Measurements from ENCODE around the genes C5orf46 and SH3TC2.

- PRO-cap, 2 experiments = no peak in any of the 2 experiments
These were observed at the start of gene C5orf46 for GRCh38 chr5:147906253-147906907. Gene C5orf46 (minus strand): TSS chr5:147906538.

DNA sequence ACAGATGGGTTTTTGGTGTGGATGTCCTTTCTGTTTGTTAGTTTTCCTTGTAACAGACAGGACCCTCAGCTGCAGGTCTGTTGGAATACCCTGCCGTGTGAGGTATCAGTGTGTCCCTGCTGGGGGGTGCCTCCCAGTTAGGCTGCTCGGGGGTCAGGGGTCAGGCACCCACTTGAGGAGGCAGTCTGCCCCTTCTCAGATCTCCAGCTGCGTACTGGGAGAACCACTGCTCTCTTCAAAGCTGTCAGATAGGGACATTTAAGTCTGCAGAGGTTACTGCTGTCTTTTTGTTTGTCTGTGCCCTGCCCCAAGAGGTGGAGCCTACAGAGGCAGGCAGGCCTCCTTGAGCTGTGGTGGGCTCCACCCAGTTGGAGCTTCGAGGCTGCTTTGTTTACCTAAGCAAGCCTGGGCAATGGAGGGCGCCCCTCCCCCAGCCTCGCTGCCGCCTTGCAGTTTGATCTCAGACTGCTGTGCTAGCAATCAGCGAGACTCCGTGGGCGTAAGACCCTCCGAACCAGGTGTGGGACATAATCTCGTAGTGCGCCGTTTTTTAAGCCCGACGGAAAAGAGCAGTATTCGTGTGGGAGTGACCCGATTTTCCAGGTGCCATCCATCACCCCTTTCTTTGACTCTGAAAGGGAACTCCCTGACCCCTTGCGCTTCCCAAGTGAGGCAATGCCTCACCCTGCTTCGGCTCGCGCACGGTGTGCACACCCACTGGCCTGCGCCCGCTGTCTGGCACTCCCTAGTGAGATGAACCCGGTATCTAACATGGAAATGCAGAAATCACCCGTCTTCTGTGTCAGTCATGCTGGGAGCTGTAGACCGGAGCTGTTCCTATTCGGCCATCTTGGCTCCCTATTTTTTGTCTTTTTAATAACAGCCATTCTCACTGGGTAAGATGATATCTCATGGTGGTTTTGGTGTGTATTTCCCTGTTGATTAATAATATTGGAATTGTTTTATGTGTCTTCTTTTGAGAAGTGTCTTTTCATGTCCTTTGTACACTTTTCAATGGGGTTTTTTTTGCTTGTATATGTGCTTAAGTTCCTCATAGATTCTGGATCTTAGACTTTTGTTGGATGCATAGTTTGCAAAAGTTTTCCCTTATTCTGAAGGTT is 40.3 kb upstream of the C5orf46 start:
- PRO-cap, 2 experiments = no peak in any of the 2 experiments

DNA sequence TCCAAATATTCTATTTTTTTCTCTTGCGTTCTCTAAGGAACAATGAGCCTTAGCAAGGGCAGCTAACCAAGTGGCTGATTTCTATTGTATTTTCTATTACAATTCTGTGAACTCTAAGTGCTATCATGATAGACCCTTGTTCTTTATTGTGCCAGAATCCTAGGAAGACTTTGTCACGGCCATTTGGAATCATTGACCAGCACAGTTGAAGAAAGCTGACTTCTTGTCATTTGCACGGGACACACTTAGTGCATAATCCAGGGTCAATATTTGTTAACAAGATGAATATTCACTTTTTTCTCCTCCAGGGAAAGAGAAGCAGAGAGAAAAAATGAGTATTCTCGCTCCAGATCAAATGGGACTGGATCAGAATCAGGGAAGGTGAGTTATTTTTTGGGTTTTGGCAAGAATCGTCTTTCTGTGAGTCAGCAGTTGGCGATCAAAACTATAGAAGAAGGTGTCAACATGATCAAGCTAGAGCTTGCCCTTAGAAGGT is 49.6 kb upstream of the SPINK14 start:
- PRO-cap, 2 experiments = no peak in any of the 2 experiments

- PRO-cap, 2 experiments = no peak in any of the 2 experiments
These were observed 600 bp downstream of the FBXO38 start for GRCh38 chr5:148384103-148385013.

GRCh38 chr5:148962828-148963201 is 100.0 kb downstream of the SH3TC2 start:
- PRO-cap, 2 experiments = no peak in any of the 2 experiments

GRCh38 chr5:148970265-148970572 is 92.6 kb downstream of the SH3TC2 start:
- PRO-cap, 2 experiments = no peak in any of the 2 experiments

- PRO-cap, 2 experiments = no peak in any of the 2 experiments
These were observed 78.6 kb downstream of the SH3TC2 start for GRCh38 chr5:148984218-148984656.

DNA sequence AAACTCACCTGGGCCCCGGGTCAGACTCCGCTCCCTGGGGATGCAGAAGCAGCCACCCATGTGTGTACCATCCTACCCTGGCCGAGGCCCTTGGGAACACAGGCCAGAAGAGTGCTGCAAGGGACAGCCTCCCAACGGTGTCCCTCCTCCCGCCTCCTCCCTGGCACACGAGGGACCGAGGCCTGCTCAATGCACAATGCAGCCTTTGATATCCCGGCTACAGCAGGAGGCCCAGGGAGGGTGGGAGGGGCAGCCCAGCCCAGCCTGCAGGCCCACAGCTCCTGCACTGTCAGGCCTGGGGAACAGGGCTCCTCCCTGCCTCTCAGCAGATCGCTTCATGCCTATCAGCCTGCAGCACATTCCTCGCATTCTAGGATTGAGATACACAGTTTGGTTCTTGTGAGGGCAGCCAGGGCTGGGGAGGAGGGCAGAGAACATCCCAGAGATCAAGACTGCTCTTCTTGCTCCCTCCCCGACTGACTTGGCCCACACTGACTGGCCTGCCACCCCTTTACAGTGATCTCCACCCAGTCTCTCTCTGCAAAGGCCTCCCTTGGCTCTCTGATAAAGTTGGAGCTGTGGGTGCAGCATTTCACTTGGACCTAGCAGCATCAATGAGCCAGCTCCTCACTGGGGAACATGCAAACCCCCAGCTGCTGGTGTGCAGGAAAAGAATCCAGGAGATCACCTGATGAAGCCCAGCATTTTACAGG is at the start of gene SH3TC2:
SH3TC2 (minus strand) TSS at position 100 of the 713 bp plus-strand sequence.
- PRO-cap, 2 experiments = peak in 1 of 2 experiments; most common plus-strand start position 286 of the sequence (in 1); most common minus-strand start position 92 of the sequence (in 1)

DNA sequence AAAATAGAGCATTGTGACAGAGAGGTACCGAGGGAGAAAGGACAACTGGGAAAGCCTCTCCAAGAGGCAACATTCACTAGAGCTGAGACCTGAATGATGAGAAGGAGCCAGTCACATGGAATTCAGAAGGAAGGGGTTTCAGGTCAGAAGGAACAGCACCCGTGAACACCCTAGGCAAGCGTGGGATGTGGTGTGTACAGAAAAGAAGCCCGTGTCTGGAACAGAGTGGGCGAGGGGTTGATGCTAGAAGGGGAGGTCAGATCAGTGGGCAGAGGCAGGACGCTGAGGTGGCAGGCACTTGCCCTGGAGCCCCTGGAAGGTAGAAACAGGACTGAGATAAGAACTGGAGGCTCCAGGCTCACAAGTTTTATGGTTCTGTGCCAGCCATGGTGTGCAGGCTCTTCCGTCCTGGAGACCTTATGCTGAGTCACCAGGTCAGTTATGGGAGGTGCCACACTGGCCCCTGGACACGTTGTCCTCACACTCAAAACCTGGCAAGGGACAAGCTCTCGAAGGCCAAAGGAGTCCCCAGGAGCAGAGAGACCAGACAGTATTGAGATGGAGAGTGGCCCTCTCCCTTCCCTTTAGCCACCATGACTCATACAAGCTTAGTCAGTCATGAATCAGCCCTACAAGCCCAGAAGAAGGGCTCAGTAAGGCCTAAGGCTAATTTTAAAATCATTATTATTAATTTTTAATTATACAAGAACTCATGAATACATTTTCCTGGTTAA is 7.0 kb upstream of the ABLIM3 start:
- PRO-cap, 2 experiments = no peak in any of the 2 experiments

- PRO-cap, 2 experiments = no peak in any of the 2 experiments
These were observed 12.4 kb downstream of the ABLIM3 start for GRCh38 chr5:149153285-149154486.

DNA sequence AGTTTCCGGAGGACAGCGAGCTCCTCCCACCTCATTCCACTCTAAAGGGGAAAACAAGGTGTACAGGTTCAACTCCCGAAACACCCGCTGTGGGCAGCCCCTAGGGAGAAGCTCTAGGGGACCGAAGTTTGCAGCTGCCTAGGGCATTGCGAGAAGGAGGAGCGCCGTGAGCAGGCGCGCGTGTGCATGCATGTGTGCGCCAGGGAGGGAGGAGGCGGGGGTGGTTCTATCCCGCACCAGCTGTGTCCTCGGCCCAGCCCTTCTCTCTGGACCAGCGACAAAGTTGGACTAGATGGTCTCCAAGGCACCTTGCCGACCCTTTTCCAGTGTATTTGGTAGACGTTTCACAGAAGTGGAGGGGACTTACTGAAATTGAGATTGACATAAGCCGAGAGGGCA is 610 bp downstream of the AFAP1L1 start:
- PRO-cap, 2 experiments = no peak in any of the 2 experiments

- PRO-cap, 2 experiments = no peak in any of the 2 experiments
These were observed 9.1 kb downstream of the AFAP1L1 start for GRCh38 chr5:149280610-149281247.

- PRO-cap, 2 experiments = no peak in any of the 2 experiments
These were observed 568 bp upstream of the GRPEL2 start for GRCh38 chr5:149344755-149345106.

GRCh38 chr5:149368145-149368927 is 10.5 kb downstream of the PCYOX1L start:
- PRO-cap, 2 experiments = no peak in any of the 2 experiments

DNA sequence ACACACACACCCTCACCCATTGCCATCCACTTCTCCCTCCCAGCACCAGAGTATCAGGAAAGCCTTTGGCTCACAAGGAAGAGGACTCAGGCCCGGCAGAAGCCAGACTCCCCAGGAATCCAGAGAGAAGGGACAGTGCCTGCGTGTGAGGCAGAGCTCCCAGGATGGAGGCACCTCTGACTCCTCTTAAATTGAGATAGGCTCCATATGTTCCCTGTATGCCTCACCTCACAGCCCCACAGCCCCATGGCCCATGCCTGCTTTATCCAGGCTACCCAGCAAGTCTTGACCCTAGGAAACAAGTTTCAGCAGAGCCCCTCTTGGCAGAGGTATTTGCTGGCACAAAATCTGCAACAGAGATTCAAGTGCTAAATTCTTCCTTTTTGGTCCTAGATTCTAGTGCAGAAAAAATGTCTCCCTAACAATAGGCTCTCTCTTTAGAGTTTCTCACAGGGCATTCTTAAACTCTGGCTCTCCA is 726 bp downstream of the IL17B start:
- PRO-cap, 2 experiments = no peak in any of the 2 experiments

DNA sequence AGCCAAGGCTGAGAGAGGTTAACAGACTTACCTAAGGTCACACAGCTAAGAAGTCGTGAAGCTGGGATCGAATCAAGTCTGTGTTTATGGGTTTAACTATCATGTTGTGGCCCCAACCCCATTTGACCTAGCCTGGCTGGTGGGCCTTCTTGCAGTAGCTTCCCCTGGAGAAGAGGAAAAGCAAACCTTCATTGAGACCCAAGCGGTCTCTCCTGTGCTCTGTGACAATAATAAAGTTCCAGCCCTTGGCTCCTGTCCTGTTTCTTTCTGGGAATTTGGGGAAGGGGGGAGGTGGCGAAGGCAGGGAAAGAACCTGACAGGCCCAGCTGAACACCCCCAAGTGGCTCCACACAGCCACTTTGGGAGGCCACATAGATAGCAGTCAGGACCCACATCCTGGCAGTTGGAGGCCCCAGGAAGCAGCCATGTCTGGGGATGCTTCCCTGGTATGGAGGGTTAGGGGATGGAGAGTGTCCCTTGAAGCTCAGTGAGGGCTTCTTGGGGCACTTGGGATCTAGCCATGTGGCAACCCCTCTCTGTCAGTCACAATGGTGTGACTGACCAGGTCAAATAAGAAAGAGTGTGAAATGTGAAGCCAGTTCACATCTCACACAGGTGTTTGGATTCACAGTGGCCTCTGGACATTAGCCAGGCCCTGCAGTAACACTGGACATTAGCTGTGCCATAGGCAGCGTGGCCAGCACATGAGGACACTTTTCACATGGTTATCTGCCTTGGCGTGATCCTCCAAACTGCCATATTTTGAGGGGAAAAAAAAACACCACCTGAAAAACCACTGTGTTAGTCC is 53.7 kb upstream of the IL17B start:
- PRO-cap, 2 experiments = no peak in any of the 2 experiments

- PRO-cap, 2 experiments = no peak in any of the 2 experiments
These were observed 63.6 kb upstream of the IL17B start for GRCh38 chr5:149442456-149443253.

DNA sequence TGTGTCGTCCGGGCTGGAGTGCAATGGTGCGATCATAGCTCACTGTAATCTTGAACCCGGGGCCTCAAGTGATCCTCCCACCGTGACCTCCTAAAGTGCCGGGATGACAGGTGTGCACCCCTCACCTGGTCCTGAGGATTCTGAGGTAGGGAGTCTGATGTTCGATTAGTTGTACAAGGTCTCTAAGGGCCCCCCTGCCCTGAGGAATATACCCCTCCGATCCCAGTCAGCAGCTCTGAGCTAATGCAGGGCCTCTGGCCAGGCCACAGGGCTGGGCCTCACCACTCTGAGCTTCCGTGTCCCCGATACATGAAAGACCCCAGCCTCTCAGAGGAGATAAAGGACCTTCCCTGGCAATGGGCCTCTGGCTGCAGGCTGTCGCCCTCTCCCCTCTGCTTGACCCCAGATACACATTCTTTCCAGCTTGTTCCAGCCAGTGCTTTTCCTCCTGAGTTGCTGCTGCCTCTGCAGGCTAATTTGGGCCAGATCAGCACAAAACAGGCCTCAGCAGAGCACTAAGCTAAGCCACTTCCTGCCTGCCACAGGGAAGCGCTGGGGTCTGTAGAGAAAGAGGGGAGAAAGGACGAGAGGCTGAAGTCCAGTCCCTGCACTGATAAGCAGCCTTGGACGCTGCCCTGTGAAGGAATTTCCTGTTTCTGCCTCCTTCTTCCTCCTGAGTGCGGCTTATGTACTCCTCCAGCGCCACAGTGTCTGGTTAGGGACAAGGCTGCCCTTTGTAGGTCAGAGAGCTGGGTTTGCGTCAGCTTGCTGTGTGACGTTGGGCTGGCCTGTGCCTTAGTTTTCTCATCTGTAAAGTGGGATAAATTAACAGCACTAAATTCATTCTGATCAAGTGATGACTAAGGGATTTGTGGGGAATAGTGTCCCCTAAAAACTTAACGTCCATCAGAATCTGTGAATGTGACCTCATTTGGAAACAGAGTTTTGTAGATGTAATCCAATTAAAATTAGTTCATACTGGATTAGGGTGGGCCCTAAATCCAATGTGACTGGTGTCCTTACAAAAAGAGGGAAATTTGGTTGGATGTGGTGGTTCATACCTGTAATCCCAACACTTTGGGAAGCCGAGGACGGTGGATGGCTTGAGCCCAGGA is 73.1 kb upstream of the IL17B start:
- PRO-cap, 2 experiments = no peak in any of the 2 experiments

DNA sequence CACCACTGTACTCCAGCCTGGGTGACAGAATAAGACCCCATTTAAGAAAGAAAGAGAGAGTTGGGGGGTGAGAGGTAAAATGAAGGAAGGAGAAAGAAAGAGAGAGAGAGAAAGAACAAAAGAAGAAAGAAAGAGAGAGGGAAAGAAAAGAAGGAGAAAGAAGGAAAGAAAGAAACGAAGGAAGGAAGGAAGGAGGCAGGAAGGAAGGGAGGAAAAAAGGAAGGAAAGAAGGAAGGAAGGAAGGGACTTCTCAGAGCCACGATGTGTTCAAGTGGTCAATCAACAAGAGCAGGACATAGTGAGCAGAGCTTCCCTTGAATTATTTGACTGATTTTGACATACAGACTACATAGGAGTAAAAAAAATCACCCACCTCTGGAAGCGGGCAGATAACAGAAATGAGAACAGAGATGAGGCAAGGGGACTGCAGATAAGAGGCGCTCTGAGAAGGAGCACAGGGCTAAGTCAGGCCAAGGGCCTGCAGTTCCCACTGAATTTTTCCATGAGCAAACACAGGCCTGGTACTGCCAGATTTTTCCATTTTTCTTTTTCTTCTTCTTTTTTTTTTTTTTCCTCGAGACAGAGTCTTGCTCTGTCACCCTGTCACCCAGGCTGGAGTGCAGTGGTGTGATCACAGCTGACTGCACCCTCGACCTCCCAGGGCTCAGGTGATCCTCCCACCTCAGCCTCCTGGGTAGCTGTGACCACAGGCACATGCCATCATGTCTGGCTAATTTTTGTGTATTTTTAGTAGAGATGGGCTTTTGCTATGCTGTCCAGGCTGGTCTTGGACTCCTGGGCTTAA is 77.7 kb upstream of the IL17B start:
- PRO-cap, 2 experiments = no peak in any of the 2 experiments

DNA sequence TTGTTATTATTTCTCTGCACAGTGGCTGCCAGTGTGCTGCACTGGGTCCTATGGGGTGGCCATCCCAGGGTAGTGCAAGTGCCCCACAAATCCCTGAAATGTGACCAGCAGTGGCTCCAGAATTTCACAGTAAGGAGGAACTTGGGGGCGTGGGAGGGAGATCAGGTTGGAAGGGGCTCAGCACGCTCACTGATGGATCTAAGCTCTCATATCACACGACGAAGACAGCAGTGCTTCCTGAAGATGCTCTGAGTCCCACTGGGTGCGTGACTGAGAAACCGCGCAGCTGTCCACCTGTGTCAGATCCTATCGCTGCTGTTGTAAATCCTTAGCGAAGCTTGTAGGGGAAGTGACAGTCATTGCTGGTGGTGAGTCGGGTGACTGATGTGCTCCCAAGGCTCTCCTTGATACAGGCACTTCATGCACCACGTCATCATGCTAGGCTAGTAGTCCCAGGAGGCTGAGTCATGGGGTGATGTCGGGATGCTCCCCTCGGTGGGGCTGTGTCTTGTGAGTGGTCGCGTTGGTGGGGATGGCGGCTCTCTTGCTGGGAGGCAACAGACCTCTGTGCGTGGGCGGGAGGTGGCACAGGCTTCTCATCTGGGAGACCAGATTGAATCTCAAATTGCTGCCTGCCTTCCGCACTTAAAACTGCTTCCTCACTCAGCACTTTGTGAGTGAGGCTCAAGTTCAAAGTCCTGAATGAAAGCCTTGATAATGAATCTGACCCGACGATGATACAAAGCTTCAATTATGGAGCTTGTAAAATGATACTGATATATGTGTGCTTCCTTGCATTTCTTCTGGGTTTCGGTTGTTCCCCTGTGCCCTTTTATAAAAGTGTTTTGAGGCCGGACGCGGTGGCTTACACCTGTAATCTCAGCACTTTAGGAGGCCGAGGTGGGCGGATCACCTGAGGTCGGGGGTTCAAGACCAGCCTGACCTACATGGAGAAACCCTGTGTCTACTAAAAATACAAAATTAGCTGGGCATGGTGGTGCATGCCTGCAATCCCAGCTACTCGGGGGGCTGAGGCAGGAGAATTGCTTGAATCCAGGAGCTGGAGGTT is 84.7 kb downstream of the CSNK1A1 start:
- PRO-cap, 2 experiments = no peak in any of the 2 experiments